ENCODE measurements around a stretch of chr5.

DNA sequence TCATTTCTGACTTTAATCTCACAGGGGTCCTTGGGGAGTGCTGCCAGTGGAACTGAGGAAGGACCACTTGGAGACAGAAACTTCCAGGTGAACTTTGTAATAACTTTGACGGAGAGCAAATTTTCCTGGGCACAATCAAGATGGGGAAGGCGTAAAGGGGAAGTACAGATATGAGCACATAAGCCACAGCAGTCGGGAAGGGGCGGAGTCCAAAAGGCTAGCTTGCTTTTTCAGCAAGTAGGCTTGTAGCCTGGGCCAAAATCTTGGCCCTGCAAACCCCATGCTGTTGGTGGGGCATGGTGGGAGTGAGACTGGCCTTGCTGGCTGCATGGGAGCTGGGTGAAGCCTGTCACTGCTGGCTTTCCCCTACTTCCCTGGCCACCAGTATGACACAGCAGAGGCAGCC lies 24.3 kb downstream of the DCTN4 start:
- RRBS: no CpG with 5 or more reads among the region's 4 CpGs

GRCh38 chr5:150782663-150783222 lies 4.2 kb downstream of the SMIM3 start:
- RRBS: no CpG with 5 or more reads among the region's 4 CpGs

- RRBS: no CpG with 5 or more reads among the region's 11 CpGs
Observed at GRCh38 chr5:151027847-151028280, 7.5 kb downstream of the GPX3 start.

GRCh38 chr5:151104488-151105458 lies 23.9 kb upstream of the TNIP1 start:
- RRBS: no CpG with 5 or more reads among the region's 14 CpGs

GRCh38 chr5:151107867-151108559 lies 27.2 kb upstream of the TNIP1 start:
- RRBS: no CpG with 5 or more reads among the region's 8 CpGs

- RRBS: no CpG with 5 or more reads among the region's 14 CpGs
Observed at GRCh38 chr5:151124102-151124709, 33.4 kb downstream of the ANXA6 start.

- RRBS: no CpG with 5 or more reads among the region's 2 CpGs
Observed at GRCh38 chr5:151366402-151366787, 19.0 kb upstream of the SLC36A2 start.

DNA sequence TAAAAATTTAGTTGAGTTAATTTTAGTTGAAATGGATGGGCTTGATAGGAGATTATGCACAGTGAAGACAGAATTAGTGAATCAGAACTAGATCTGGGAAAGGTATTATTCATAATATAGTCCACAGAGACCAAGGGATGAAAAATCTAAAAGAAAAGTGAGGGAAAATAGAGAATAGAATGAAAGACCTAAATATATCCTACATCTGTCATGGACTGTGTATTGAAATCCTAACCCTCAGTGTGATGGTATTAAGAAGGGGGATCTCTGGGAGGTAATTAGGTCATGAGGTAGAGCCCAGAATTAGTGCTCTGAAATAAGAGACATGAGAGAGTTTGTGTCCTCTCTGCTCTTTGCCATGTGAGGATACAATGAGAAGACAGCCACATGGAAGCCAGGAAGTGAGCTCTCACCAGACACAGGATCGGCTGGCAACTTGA lies 13.0 kb upstream of the SLC36A1 start:
- RRBS: no CpG with 5 or more reads among the region's 1 CpG

- RRBS: no CpG with 5 or more reads among the region's 6 CpGs
Observed at GRCh38 chr5:151517542-151518084, 70.2 kb downstream of the SLC36A1 start.

GRCh38 chr5:151683700-151684681 lies 2.7 kb downstream of the SPARC start:
- RRBS: no CpG with 5 or more reads among the region's 4 CpGs

- RRBS: no CpG with 5 or more reads among the region's 2 CpGs
Observed at GRCh38 chr5:151757470-151757852, 970 bp downstream of the ATOX1 start.

- RRBS: no CpG with 5 or more reads among the region's 3 CpGs
Observed at GRCh38 chr5:151773944-151774305, 2.2 kb downstream of the G3BP1 start.

DNA sequence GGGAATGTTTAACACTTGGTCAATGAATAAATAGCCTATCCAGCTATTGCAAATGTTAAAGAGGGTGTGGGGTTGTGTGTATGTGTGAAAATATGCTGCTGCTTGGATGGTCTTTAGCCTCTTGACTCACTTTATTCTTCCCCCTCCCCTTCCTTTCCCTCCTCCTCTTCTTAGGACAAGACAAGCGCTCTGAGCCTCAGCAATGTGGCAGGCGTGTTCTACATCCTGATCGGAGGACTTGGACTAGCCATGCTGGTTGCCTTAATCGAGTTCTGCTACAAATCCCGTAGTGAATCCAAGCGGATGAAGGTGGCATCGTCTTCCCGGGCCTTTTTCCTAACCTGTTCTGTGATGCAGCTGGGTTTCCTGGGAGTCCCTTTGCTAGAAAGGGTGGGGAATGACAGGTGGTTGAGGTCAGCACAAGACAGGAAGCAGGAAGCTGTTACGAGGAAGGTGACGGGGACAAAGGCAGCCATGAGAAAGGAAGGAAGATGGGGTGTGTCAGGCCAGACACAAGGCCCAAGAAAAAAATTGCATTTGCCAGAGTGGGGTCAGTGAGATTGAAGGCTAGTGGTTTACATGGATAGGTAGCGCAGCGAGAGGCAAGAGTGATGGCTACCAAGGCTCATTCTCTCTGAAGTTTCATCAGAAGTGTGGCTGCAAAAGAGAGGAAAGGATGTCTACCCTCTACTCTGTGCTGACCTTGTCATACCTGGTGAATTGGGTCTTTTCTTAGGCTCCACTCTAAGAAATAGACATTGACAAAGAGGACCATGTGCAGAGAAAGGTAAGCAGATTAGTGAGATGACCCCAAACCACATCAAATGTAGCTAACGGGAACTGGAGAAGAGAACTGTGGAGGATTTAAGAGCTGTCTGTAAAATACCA lies 236.3 kb downstream of the FAM114A2 start:
- RRBS: no CpG with 5 or more reads among the region's 13 CpGs

GRCh38 chr5:153900639-153901070 lies 138.1 kb downstream of the FAM114A2 start:
- RRBS: no CpG with 5 or more reads among the region's 2 CpGs

- RRBS: no CpG with 5 or more reads among the region's 9 CpGs
Observed at GRCh38 chr5:154196801-154197972, 6.7 kb downstream of the GALNT10 start.

DNA sequence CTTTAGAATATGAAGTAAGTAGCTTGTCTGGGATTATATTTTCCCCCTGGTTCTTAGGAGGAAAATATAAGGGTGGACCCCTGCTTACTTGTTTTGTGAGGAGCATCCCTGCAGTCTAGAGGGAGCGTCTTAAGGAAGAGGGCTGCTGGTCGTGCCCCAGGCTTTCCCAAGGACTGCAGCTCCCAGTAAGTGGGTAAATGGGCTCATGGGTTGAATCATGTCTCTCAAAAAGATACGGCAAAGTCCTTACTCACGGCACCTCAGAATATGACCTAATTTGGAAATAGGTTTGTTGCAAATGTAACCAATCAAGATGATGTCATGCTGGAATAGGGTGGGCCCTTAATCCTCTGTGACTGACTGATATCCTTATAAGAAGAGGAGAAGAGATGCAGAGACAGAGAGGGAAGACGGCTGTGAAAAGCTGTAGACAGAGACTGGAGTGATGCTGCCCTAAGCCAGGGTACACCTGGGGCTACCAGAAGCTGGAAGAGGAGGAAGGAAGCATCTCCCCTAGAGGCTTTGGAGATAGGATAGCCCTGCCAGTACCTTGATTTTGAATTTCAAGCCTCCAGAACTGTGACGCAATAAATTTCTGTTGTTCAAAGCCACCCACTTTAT lies 14.9 kb downstream of the GALNT10 start:
- RRBS: no CpG with 5 or more reads among the region's 6 CpGs

DNA sequence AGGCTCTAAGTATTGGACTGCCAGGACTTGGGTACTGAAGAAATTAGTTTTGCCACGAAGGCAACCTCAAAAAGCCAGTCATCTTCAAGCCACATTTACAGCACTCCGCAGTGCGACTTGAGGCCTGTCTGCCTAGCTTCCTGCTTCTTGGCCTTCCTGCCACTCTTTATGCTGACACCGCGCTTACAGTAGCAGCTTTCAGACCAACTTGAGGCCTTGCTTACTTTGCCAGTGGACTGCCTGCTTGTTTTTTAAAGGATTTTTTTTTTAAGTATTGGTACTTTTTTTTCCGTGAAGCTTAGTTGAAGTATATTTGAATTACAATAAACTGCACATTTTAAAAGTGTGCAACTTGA lies 31.1 kb downstream of the GALNT10 start:
- RRBS: no CpG with 5 or more reads among the region's 6 CpGs

- RRBS: no CpG with 5 or more reads among the region's 6 CpGs
Observed at GRCh38 chr5:154272825-154273663, 82.5 kb downstream of the GALNT10 start.

- RRBS: no CpG with 5 or more reads among the region's 4 CpGs
Observed at GRCh38 chr5:154367902-154368457, 77.8 kb upstream of the SAP30L start.